HEK293 (cell line): Measurements from ENCODE around the genes MRM1 and TBC1D3C.

DNA sequence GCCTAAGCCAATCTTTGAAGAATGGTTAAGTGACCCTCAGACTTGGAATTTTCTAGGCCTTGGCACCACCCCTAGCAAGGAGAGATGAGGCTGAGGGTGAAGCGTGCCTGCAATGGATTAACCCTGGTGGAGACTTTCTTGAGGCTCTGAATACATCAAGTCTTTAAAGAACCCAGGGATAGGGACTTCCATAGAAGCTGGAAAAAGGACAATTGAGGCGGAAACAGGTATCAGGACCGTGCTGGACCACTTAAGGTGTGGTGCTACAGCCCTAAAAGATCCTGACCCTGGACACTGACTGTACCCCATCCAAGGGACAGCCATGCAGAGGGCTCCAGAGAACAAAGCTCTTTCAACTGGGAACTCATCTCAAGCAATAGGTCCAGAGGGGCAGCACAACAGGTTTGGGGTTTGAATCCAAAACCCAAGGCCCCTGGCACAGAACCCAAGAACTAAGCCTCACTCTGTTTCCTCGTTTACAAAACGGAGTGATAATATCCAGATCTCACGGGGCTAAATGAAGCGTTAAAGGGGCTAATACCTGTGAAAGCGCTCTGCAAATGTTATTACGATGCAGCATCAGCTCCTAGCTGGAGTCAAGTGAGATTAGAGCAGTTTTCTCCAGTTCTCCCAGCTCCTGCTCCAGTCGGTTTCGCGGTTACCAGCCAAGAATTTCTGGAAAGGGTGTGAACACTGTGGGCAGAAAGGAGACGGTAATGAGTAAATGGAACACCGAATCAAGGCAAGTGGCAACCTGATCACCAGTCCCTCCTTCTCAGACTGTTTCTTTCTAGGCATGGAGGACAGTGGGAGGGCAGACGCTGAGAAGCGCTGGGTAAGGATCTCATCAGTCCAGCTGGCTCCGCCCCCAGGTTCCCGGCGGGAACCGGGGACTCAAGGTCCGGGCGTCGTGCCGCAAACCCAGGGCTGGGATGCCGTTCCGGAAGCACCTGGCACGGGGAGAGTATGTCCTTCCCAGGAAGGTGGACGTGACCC is 958 bp downstream of the MYO19 start:
- PRO-cap = bidirectional peak, plus-strand start at position 871 of the sequence, minus-strand start at position 808 of the sequence
- RRBS, 2 experiments = no CpG with 5 or more reads among the region's 28 CpGs

DNA sequence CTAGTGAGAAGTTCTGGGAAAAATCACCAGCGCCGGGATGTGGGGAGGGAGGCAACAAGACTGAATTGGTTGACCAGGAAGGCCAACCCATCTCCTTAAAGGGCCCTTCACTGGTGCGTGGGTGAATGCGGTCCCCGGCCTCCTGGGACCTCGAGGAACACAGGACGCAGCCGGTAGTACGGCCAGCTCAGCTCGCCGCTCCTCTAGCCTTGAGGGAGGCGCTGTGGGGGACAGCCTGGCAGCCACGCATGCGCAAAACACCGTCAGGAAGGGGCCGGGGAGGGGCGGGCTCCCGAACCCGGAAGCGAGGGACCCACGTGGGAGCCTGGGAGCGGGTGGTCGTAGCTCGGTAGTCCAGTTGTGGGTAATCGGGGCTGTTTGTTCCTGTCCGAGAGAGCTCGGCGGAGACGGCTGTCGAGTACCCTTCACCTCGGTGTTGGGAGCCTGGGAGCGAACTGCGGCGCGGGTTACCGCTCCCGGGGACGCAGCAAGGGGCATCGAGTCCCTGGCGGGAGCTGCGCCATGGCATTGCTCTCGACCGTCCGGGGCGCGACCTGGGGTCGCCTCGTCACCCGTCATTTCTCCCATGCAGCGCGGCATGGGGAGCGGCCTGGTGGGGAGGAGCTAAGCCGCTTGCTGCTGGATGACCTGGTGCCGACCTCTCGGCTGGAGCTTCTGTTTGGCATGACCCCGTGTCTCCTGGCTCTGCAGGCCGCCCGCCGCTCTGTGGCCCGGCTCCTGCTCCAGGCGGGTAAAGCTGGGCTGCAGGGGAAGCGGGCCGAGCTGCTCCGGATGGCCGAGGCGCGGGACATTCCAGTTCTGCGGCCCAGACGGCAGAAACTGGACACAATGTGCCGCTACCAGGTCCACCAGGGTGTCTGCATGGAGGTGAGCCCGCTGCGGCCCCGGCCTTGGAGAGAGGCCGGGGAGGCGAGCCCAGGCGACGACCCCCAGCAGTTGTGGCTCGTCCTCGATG is at the start of gene MRM1:
MRM1 (plus strand) TSS at position 295 of the 976 bp plus-strand sequence.
- PRO-cap = bidirectional peak, plus-strand start at position 352 of the sequence, minus-strand start at position 205 of the sequence
- RRBS, 2 experiments = no CpG with 5 or more reads among the region's 79 CpGs

GRCh38 chr17:36952820-36953549 is 4.2 kb downstream of the AATF start:
- PRO-cap = no peak
- RRBS, 2 experiments = no CpG with 5 or more reads among the region's 7 CpGs

DNA sequence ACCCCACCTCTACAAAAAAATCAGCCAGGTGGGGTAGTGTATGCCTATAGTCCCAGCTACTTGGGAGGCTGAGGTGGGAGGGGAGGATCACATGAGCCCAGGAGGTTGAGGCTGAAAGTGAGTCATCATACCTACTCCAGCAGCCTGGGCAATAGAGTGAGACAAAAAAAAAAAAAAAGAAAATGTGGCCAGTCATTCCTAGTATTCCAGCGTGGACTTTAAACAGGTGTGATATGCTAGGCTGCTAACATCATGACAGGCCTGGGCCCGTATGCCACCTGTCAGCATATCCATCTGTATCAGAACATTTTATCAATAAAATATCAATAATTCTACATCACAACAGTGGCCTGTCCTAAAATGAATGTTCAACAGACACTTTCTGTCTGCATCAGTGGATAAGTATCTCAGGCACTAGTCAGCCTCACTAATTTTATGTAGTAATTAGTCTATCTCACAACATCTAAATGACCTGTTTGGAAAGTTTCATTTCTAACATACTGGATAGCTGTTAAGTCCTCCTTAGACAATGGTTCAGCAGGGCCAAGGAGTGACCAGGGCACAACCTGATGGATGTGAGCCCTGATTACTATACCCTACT is 143.5 kb downstream of the AATF start:
- PRO-cap = no peak
- RRBS, 2 experiments = no CpG with 5 or more reads among the region's 2 CpGs

GRCh38 chr17:37112934-37113529 is 164.3 kb downstream of the AATF start:
- PRO-cap = no peak
- RRBS, 2 experiments = no CpG with 5 or more reads among the region's 7 CpGs

GRCh38 chr17:37552763-37553982 is 56.0 kb downstream of the SYNRG start:
- PRO-cap = no peak
- RRBS, 2 experiments = no CpG with 5 or more reads among the region's 9 CpGs

- PRO-cap = bidirectional peak, plus-strand start at chr17:37609567, minus-strand start at chr17:37609369
- RRBS, 2 experiments = no CpG with 5 or more reads among the region's 25 CpGs
These were observed 500 bp upstream of the SYNRG start for GRCh38 chr17:37609529-37610307.

- PRO-cap = no peak
- RRBS, 2 experiments = no CpG with 5 or more reads among the region's 5 CpGs
These were observed 14.7 kb downstream of the HNF1B start for GRCh38 chr17:37730063-37730641.

DNA sequence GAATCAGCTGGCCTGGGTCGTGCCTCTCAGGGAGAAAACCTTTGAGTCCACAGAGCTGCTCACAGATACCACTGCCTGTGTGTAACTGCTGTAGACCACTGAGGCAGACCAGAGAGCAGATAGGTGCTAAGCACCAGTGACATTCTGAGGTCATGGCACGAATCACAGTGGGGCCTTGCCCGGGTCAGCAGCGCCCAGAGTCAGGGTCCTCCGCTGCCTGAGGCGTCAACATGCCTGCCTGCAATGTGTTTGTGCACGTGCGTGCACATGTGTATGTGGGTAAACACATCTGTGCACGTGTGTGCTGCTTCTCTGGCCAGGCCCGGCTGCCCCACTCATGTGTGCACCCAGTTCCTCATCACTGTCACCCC is at the start of gene TBC1D3C:
TBC1D3C (minus strand) TSS at position 128 of the 371 bp plus-strand sequence.
- PRO-cap = no peak
- RRBS, 2 experiments = no CpG with 5 or more reads among the region's 10 CpGs

DNA sequence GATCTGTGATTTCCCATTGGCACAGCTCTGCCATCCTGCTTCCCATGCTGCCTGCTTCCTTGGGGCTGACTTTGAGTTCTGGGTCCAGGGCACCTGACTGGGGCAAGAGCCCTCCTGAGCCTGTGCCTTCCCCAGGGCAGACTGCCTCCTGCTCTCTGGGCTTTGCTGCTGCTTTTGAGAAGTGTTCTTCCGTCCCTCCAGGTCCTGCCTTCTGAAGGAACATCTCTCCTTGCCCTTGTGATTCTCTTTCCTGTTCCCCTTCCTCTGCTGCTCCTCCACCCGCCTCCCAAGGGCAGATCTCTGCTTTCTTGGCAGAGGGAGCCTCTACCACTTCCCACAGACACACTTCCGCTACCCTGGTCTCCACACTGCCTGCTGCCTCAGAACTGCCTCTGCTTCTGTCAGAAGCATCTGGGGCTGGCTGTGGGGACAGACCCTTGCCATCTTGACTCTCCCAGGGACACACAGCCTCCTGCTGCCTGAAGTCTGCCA is 16.8 kb downstream of the GPR179 start:
- PRO-cap = no peak
- RRBS, 2 experiments = no CpG with 5 or more reads among the region's 3 CpGs

- PRO-cap = no peak
- RRBS, 2 experiments = no CpG with 5 or more reads among the region's 10 CpGs
These were observed 32.4 kb upstream of the ARHGAP23 start for GRCh38 chr17:38395741-38396381.

DNA sequence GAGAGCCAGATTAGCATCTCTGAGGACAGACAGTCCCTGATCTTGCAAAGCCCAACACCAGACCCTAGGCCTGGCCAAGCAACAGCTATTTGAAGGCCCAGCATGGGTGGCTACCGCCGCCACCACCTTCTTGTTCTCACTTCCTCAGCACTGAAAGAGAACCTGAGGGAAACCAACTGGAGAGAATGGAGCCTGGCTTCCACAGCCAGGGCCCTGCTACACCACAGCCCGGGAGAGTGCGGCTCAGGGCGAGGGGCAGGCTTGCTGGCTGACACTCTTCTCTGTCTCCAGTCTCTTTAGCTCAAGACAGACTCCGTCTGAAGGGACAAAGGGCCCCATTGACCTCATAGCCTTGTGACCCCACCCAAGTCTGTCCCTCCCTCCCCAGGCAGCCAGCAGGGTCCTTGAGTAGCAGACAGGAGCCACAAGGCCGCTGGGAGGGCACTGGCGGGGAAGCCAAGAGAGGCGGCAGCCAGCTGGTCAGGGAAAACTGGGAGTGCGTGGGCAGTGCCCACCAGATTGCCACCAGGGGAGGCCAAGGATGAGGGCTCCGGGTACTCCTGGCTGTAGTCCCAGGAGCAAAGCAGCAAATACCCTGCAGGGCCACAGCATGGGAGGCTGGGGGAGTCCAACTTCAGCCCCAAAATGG is 10.8 kb upstream of the ARHGAP23 start:
- PRO-cap = no peak
- RRBS, 2 experiments = no CpG with 5 or more reads among the region's 11 CpGs

DNA sequence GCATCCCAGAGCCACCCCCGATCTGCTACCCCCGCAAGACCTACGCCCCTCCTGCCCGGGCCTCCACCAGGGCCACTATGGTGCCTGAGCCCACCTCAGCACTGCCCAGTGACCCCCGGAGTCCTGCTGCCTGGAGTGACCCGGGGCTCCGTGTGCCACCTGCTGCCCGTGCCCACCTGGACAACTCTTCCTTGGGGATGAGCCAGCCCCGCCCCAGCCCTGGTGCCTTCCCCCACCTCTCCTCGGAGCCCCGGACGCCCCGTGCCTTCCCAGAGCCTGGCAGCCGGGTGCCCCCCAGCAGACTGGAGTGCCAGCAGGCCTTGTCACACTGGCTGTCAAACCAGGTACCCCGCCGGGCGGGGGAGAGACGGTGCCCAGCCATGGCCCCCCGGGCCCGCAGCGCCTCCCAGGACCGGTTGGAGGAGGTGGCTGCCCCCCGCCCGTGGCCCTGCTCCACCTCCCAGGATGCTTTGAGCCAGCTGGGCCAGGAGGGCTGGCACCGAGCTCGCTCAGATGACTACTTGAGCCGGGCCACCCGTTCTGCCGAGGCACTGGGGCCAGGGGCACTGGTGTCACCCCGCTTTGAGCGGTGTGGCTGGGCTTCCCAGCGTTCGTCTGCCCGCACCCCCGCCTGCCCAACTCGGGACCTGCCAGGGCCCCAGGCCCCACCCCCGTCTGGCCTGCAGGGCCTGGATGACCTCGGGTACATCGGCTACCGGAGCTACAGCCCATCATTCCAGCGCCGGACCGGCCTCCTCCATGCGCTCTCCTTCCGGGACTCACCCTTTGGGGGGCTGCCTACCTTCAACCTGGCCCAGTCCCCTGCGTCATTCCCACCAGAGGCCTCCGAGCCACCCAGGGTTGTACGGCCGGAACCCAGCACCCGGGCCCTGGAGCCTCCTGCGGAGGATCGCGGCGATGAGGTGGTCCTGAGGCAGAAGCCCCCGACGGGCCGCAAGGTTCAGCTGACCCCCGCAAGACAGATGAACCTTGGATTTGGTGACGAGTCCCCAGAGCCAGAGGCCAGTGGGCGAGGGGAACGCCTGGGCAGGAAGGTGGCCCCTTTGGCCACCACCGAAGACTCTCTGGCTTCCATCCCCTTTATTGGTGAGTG is 38.3 kb downstream of the ARHGAP23 start:
- PRO-cap = no peak
- RRBS, 2 experiments = no CpG with 5 or more reads among the region's 62 CpGs

- PRO-cap = no peak
- RRBS, 2 experiments = no CpG with 5 or more reads among the region's 21 CpGs
These were observed 41.8 kb downstream of the SRCIN1 start for GRCh38 chr17:38563880-38564389.

DNA sequence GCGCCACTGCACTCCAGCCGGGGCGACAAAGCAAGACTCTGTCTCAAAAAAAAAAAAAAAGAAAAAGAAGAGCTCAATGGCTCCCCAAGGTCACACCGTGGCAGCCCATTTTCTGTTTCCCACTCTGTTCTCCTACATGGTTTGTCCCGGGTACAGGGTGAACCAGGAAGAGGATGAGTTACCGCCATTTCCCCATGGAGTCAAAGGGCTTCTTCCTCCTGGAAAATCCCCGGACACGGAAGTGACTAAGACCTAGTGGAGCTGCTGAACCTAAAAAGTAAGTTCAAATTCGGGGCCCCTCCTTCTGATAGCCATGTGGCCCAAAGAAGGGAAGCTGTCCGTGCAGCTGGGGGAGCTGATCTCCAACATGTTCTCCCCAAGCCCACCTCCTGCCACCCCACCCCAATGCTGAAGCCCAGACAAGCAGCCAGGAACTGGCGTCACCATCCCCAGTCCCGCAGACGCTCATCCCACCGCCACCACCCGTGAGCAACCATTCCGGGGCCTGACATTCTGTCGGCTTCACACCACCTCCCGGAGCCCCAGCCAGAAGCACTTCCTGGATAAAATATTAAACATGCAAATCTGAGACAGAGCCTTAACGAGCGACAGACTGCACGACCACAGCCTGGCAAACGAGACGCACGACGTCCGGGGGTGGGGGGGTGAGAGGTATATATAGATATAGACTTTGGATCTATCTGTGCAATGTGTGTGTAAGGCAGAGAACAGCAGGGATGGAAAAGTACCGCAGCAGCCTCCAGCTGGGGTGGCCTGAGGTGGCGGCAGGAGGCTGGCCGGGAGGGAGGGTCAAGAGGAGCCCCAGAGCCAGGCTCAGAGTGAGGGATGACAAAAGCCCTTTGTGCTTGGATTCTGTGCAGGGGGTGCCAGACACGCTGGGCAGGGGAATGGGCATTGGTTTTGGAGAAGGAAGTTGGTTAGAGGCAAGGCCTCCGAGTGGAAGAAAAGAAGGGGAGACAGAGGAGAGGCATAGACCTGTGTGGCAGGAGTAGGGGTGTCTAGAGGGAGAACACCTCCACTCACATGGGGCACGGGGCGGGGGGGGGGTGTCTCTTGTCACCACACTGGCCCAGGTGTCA is 17.5 kb downstream of the EPOP start:
- PRO-cap = no peak
- RRBS, 2 experiments = no CpG with 5 or more reads among the region's 33 CpGs

DNA sequence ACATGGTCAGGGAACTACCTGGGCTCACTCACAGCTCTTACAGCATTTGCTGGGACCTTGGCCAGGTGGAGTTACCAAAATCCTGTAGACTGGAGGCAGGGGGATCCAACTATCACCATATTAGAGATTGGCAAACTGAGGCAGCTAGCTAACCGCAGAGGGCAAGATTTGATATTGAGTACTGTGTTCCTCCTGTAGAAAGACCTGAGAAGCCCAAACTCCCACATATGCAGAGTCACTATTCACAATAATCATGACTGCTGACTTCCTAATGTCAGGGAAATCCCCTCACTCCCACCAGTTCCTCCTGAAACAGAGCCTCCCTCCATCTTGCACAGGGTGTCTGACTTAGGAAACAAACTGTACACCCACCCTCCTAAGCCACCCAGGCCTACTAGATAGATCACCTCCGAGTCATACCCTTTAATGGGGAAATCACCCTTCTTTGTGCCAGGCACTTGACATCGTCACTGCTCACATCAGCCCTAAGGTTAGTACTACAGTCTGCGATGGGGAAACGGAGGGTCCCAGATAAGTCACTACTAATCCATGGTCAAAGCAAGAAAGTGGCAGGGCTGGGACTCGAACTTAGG is 3.7 kb upstream of the MLLT6 start:
- PRO-cap = no peak
- RRBS, 2 experiments = no CpG with 5 or more reads among the region's 6 CpGs

- PRO-cap = bidirectional peak, plus-strand start at chr17:38702553, minus-strand start at chr17:38702402
- RRBS, 2 experiments = no CpG with 5 or more reads among the region's 100 CpGs
These were observed 2.9 kb upstream of the MLLT6 start for GRCh38 chr17:38701874-38702911.

GRCh38 chr17:38729171-38729449 is 1.0 kb upstream of the CISD3 start:
- PRO-cap = no peak
- RRBS, 2 experiments = no CpG with 5 or more reads among the region's 1 CpG

DNA sequence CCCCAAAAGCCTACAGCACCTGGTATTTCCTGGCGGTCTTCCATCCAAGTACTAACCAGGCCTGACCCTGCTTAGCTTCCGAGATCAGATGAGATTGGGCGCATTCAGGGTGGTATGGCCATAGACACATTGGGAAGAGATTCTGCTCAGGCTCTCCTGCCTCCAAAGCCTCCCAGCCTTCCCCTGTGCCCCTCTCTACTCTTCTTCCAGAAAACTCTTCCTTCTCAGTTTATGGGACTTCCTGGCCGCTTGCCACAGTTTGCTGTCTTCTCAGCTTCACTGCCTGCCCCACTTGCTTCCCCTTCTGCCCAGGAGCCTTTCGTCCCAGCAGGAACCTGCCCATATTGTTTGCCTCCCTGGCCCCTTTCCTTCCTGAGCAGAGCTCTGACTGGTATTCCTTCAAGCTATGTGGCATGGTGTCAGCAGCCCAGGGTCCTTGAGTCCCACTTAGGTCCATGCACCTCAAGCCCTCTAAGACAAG is 1.7 kb downstream of the CISD3 start:
- PRO-cap = no peak
- RRBS, 2 experiments = no CpG with 5 or more reads among the region's 5 CpGs

DNA sequence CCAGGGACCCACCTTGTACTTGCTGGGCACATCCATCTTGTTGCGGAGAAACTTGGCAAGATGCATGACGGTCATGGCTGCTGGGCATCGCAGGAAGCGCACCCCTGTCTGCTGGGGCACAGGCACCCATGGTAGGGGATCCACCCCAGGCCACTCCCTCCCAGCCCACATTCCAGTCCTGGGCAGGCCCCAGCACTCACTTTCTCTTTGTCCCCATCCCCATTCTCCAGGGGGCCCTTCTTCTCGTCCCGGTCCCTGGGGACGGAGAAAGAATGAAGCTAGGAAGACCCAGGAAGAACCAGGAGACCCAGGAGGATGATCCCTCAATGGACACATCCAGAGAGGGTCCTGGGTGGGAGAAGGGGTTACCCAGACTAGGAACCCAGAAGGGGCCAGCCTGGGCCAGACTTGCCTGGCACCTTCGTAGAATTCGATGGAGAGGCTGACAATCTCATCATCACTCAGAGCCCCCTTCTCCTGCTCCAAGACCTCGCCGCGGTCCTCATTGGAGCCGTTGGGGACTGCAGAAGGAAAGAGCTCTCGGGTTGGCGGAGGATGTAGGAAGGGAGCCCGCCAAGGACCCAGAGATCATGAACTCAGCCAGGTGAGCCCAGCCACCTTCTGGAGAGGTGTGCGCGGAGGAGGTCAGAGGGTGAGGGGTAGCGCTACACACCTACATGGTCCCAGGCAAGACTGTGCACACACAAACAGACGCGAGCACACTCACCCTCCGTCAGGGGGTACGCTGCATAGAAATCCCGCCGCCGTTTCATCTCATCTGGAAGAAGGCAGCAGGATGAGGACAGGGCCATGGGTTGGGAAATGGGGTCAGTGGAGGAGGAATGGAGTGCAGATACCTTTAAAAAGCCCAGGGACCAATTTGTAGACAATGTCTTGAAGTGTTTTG is 8.5 kb downstream of the CISD3 start:
- PRO-cap = no peak
- RRBS, 2 experiments = no CpG with 5 or more reads among the region's 26 CpGs